ENCODE measurements around a stretch of chr6.

DNA sequence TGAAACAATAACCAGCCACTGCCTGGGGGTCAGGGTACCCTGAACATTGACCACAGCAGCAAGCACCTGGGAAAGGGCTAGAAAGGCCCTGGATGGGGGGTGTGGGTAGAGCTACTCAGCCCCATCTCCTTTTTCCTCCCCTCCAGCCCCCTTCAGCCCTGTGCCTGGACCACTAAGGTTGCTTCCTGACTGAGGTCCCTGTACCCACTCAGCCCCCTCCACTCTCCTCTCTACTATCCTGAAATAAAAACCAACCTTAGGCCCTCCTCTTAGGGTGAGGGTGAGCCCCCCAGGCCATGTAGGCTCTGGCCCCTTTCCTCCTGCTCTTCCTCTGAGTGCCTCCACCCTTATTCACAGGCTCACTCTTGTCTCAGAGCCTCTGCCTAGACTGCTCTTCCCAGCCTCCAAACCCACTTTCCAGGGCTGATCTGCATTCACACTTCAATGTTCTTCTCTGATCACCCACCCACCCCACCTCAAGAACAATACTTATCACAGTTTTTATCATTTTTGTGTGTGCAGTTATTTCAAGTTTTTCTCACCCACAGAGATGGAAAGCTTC is 161.1 kb downstream of the MRPL14 start:
- PRO-cap: no peak
- RAMPAGE, long total RNA, 2 experiments: no peak in any of the 2 experiments

- PRO-cap: no peak
- RAMPAGE, long total RNA, 2 experiments: no peak in any of the 2 experiments
Measured at GRCh38 chr6:43972765-43973309, 154.4 kb downstream of the MRPL14 start.

DNA sequence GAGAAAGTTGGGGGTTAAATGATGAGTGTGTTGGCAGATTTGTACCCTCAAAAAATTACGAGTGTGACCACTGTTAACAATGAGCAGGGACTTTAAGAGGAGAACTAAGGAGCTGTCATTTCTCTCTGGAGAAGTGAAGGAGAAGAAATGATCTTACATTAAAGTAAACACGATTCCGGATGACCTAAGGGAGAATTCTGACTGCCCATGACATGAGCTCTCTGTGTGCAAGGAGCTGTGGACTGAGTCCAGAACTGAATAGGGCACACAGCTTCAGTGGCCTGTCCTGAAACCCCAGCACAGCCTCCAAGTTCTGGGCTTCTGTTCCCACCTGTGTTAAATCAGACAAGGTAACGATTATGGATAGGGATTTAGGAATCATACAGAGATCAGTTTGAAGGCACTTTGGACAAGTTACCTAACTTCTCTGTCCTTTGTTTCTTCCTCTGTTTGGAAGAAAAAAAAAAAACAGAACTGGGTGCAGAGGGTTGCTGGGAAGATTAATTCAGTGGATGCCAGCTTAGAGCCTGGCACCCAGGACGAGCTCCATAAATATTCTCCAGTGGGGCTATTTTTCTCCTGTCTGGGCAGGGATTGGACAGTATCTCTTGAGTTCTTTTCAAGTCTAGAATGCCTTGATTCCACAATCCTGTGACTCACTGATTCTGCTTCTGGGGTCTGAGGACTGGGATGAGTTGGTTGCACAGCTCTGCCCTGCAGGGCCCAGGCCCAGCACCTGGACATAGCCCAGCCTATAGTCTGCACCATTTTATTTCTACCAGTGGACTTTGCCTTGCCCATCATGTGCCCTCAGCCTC is 65.7 kb downstream of the MRPL14 start:
- PRO-cap: no peak
- RAMPAGE, long total RNA, 2 experiments: no peak in any of the 2 experiments

DNA sequence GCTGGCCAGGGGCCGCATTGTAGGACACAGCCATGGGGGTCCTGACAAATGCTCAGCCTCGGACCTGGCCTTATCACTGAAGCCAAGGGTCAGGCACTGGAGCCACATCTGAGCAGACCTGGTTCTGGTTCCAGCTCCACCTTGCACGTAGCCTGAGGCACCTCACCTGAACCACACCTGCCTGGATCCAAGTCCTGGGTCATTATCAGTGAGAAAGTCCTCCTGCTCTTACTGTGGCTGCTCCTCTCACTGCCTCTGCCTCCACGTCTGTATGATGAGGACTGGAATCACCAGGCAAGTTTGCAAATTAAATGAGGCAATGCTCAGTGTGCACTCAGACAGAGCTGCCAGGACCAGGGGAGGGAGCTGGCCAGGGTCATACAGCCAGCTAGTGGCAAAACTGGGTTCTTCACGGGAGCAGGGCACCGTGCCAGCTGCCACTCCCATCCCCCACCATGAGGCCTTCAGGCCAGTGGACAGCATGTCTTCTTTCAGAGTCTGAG is 40.2 kb downstream of the MRPL14 start:
- PRO-cap: no peak
- RAMPAGE, long total RNA, 2 experiments: no peak in any of the 2 experiments

GRCh38 chr6:44132642-44132999 is 5.3 kb downstream of the TMEM63B start:
- PRO-cap: no peak
- RAMPAGE, long total RNA, 2 experiments: no peak in any of the 2 experiments

DNA sequence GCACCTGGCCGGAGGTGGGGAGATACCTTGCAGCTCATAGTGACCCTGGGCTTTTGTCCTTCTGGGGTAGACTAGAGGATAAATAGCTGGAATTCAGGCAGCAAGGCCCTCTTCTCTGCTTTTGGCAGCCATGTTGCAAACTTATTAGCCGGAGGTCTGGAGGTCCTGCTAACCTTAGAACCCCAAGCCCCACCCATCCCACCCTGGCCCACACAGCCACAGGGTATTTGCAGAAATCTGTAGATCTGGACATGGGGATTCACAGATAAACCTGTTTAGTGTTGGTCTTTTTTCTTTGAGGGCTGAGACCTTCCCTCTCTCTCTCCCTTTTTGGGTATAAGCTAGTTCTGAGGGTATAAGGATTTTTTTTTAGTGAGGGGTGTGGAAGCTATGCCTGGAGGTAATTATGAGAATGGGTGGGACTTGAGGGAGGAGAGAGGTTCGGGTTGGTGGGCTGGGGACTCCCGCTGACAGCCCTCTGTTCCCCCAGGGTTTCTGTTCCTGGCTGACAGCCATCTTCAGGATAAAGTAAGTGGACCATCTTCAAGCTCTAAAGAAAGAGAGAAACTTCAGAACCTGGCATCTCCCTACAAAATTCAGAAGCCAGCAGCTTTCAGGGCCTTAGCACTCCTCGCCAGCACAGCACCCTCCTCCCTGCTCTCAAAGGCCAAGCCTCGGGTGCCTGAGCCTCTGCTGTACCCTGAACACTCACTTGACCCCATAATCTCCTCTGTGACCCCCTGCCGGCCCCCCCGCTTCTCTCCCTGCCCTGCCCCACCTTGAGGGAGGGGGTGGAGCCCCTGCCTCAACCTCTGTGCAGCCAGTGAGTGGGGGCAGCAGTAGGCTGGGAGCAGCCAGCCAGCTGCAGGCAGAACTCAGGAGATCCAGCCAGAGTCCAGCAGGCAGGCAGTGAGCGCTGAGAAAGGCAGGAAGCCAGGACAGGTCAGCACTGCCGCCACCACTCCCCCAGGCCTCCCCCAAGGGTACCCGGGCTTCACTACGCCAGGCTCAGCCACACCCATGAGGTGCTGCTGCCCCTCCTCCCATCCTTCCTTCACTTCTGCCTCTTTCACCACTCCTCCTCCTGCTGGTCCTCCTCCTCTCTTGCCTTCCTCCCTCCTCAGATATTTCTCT is 11.0 kb downstream of the TMEM63B start:
- PRO-cap: no peak
- RAMPAGE, long total RNA, 2 experiments: no peak in any of the 2 experiments

GRCh38 chr6:44246748-44247031 is 211 bp upstream of the HSP90AB1 start:
- PRO-cap: bidirectional peak, plus-strand start at chr6:44247097, minus-strand start at chr6:44246913
- RAMPAGE, long total RNA, 2 experiments: no peak in any of the 2 experiments

- PRO-cap: no peak
- RAMPAGE, long total RNA, 2 experiments: no peak in any of the 2 experiments
Measured at GRCh38 chr6:44248317-44248469, 1.3 kb downstream of the HSP90AB1 start.

GRCh38 chr6:44251286-44251630 is 4.4 kb downstream of the HSP90AB1 start:
- PRO-cap: no peak
- RAMPAGE, long total RNA, 2 experiments: start-site peak on the plus strand in 1 of 2 experiments, at chr6:44251484-44251608 at its widest, 446 reads per replicate

GRCh38 chr6:44256262-44256840 is 977 bp downstream of the SLC35B2 start:
- PRO-cap: no peak
- RAMPAGE, long total RNA, 2 experiments: no peak in any of the 2 experiments

DNA sequence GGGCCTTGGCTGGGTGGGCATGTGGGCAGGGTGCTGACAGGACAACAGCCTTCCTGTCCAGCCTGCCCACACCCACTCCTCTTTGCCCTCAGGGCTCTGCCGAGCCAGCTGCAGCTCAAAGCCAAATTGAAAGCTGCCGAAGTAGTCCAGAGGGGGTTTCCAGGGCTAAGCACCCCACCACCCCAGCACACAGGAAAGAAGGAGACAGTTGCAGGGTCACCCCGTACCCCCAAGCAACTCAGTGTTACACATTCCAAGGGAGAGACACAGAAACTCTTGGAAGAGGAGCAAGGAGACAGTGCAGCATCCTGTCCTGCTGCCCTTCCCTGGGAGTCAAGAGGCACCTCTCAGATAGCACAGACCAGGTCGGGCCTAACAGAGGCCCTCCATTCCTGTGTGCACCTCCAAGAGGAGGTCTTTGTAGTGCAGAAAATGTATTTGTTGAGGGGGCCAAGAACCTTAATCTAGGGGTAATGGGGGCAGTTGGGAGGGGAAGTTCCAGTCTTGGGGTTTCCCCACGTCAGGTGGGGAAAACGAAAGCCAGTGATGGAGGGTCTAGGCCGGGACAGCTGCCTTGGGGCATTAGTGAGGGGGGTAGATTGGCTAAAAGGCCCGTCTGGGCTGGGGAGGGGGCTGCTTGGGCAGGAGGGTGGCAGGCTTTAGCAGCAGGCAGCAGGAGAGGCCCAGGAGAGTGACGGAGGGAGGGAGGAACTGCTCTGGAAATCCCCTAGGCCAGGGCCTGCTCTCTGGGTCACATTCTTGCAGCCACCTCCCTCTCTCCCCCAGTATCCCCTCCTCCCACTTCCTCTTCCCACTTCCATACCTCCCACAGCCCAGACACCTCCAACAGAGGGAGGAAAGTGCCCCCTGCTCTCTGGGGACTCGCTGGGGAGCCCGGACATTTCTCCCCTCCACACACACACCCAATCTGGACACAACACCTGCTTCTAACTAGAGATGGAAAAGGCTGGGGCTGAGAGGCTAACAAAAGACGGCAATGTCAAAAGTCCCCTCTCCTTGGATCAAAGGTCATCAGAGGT is 2.2 kb downstream of the NFKBIE start:
- PRO-cap: no peak
- RAMPAGE, long total RNA, 2 experiments: no peak in any of the 2 experiments

GRCh38 chr6:44270908-44271334 is 671 bp downstream of the TMEM151B start:
- PRO-cap: no peak
- RAMPAGE, long total RNA, 2 experiments: no peak in any of the 2 experiments

DNA sequence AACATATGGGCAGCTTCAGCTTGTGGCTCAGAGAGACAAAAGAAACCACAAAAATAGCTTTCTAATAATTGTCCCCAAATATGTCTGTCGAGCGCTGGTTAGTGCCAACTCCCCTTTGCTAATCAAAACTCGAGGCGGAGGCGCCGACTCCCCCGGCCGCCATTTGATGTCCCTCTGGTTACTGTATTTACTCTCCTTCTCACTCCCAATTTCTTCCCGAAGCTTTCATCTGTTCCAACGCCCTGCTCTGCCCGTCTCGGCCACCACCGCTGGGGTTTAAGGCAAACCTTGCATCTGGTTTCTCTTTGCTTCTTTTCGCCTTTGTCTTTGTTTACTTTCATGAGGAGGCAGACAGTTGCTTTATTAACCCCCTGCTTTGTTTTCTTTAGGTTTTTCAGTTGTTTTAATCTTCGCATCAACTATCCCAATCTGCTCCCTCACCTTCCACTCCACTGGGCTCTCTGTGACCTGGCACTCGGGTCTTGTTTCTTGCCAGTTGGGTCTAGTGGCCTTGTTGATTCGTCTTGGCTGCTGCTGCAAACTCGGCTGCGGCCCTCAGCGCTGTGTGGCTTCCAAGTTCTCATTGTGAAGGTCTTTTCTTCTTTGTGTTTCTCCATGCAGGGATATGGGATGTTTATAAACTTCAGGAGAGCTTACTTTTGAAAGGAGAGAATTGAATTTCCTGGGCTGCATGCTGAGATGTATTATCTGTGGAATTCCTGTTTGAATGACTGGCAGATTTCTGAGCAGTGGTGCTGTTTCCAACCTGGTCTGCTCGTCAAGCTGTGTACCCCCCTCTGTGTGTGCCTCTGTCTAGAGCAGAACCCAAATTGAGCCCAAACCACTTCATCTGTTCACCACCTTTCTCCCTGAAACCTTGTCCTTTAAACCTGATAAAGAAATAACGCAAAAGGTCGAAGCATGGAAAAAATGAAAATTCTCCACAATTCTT is 155.1 kb downstream of the CDC5L start:
- PRO-cap: no peak
- RAMPAGE, long total RNA, 2 experiments: no peak in any of the 2 experiments

GRCh38 chr6:45710182-45710914 is 305.3 kb downstream of the CLIC5 start:
- PRO-cap: no peak
- RAMPAGE, long total RNA, 2 experiments: no peak in any of the 2 experiments

DNA sequence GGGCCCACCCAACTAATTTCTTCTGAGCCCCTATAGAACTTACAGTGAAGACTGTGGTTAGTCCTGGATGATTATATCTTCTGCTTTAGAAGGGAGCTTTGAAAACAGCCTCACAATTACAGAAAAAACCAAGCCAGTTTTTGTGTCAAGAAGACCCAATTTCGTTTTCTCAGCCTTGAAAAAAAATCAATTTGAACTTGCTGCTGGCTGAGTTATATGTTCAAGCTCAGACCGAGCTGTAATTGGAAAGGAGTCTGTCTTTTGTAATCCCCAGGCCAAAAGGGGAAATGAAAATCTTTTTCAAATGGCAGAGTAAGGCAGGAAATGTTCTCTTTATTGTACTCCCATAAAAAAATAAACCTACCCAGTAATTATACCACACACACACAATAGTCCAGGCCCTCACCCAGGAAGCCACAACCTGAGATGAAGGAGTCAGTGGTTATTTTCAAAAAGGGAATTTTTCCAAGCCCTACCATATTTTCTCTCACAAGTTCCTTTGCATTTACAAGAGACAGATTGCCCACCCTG is 45.4 kb downstream of the CLIC5 start:
- PRO-cap: no peak
- RAMPAGE, long total RNA, 2 experiments: no peak in any of the 2 experiments

GRCh38 chr6:45988577-45989095 is 27.0 kb downstream of the CLIC5 start:
- PRO-cap: no peak
- RAMPAGE, long total RNA, 2 experiments: no peak in any of the 2 experiments

DNA sequence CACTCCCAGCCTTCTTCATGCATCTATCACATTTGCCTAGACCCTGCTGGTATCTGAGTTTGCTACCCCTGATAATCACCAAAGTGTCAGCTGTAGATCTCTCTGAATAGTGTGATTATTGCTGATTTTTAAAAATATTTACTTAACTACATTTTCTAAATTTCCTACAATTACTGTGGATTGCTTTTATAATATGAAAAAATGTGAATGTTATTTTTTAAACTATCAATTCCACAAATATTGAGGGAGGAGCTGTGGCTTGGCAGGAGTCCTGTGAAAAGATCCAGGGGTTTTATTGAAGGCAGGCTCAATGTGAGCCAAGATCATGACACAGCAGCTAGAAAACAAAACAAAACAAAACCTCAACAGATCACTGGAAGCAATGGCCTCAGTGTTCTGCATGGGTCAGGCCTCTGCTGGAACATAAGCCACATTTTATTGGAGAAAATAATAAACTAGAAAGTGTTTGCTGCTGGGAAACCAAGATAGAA is 19.3 kb upstream of the RCAN2 start:
- PRO-cap: no peak
- RAMPAGE, long total RNA, 2 experiments: no peak in any of the 2 experiments

DNA sequence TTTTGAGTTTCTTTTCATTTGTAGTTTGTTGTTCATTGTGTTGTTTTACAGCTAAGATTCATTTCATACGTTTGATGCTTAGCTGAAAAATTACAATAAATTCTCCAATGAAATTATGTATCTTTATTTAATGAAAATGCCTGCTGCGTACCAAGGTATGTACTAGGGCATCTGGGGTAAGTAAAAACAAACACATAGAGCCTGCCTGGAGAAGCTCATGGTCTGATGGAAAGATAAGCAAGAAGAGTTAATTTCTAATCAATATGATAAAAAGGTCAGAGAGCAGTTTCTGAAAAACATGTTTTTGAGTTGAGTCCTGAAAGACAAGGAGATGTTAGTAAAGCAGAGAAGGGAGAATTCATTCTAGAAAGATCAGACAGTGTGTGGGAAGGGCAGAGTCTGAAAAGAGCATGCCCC is 5.6 kb downstream of the SLC25A27 start:
- PRO-cap: no peak
- RAMPAGE, long total RNA, 2 experiments: no peak in any of the 2 experiments

DNA sequence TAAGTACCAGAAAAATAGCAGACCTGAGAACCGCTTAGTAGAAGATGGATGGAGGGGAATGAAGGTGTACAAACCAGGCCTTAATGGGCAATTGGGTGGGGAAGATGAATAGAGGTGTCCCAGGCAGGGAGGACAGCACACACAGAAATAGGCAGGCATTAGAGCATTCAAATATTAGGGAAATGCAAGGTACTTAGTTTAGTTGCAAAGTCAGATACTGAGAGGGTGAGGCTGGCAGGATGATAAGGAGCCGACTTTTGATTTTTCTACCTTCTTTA is 31.1 kb upstream of the ADGRF5 start:
- PRO-cap: no peak
- RAMPAGE, long total RNA, 2 experiments: no peak in any of the 2 experiments

- PRO-cap: no peak
- RAMPAGE, long total RNA, 2 experiments: no peak in any of the 2 experiments
Measured at GRCh38 chr6:47308418-47308760, 1.3 kb downstream of the TNFRSF21 start.

All from lower leg skin (tissue), 2 donors.